Iris pigment epithelial cell (primary cell): ENCODE measurements around a stretch of chr14.

DNA sequence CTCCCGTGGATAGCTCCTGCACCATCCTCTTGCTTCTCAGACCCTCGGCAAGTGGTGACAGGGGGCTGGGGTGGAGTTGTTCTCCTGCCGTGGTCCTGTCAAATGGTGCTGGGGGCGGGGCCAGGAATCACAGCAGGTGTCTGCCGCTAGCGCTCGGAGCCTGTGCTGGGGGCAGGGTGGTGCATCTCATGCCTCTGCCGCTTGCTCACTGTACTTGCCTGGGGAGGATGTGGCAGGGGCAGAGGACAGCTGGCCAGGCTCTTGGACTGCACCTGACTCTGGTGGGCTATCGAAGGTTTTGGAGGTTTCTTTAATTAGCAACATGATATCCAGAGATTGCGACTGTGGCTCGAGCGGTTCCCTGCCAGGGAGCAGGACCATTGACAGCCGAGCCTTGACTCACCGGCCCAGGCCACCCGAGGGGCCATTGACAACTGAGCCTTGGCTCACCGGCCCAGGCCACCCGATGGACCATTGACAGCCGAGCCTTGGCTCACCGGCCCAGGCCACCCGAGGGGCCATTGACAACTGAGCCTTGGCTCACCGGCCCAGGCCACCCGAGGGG, 12.9 kb downstream of the PACS2 start:
- RRBS, result no CpG with 5 or more reads among the region's 22 CpGs

- RRBS, result no CpG with 5 or more reads among the region's 17 CpGs
Observed at GRCh38 chr14:105330434-105331021, 16.0 kb downstream of the PACS2 start.

GRCh38 chr14:105420665-105421604, 1.3 kb downstream of the MTA1 start:
- RRBS, result 3% methylated on average over 4 of the region's 33 CpGs

- RRBS, result 79% methylated on average over 6 of the region's 49 CpGs
Observed at GRCh38 chr14:105441921-105443335, 22.8 kb downstream of the MTA1 start.

DNA sequence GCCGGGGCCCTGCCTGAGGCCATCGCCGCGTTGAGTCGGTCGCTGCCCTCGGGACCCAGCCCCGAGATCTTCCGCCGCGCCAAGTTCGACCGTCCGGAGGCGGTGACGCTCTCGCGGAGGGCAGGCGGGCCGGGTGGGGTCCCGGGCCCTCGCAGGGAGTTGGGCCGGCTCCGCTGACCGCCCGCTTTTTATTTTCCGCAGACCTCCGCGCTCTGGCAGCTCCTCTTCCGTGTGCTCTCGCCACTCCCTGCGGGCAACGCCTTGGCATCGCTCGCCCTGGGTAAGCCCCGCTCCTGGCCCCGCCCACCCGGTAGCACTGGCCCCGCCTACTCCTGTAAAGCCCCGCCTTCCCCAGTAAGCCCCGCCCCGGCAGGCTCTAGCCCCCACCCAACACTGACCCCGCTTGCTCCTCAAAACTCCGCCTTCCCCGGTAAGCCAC, 394 bp downstream of the TEDC1 start:
- RRBS, result 2% methylated on average over 26 of the region's 45 CpGs

- RRBS, result no CpG with 5 or more reads among the region's 8 CpGs
Observed at GRCh38 chr14:105493344-105493670, 2.3 kb downstream of the TEDC1 start.

DNA sequence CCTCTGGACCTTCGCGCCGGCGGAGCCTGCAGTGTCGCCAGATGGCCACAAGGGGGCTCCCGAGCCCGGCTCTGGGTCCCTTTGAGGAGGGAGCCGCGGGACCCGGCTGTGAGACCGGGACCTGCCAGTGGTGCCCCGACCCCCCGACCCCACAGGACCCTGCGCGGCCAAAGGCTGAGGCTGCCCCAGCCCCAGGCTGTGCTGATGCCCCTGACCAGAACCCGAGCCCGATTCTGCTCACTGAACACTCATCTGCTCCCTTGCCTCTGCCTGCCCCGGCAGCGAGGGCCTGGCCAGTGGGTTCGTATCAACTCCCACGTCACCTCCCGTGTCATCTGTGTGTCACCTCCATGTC, 11.6 kb downstream of the TMEM121 start:
- RRBS, result 3% methylated on average over 5 of the region's 22 CpGs

- RRBS, result no CpG with 5 or more reads among the region's 8 CpGs
Observed at GRCh38 chr14:105700570-105701356, 174.4 kb downstream of the TMEM121 start.

- RRBS, result no CpG with 5 or more reads among the region's 25 CpGs
Observed at GRCh38 chr14:105747671-105748616, 221.6 kb downstream of the TMEM121 start.

DNA sequence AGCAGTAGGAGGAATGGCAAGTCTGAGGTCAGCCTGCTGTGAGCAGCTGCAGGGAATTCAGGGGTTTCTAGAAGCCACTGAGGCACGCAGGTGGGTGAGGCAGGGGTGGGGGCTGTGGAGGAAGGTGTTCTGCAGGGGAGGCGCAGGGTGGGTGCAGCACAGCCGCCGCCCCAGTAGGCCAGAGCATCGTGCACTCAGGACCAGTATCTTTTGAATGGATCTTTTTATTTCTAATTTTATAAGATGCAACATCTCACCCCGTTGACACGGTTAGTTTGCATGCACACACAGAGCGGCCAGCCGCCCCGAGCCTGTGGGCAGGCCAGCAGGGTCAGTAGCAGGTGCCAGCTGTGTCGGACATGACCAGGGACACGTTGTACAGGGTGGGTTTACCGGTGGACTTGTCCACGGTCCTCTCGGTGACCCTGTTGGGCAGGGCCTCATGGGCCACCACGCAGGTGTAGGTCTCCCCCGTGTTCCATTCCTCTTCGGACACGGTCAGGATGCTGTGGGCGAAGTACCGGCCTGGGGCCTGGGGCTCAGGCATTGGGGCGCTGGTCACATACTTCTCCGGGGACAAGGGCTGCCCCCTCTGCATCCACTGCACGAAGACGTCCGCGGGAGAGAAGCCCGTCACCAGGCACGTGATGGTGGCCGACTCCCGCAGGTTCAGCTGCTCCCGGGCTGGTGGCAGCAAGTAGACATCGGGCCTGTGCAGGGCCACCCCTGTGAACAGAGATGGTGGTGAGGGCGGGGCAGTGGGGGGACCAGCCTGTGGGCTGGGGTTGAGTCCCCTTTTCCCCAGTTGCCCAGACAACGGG, 327.8 kb downstream of the TMEM121 start:
- RRBS, result 88% methylated on average over 3 of the region's 35 CpGs

DNA sequence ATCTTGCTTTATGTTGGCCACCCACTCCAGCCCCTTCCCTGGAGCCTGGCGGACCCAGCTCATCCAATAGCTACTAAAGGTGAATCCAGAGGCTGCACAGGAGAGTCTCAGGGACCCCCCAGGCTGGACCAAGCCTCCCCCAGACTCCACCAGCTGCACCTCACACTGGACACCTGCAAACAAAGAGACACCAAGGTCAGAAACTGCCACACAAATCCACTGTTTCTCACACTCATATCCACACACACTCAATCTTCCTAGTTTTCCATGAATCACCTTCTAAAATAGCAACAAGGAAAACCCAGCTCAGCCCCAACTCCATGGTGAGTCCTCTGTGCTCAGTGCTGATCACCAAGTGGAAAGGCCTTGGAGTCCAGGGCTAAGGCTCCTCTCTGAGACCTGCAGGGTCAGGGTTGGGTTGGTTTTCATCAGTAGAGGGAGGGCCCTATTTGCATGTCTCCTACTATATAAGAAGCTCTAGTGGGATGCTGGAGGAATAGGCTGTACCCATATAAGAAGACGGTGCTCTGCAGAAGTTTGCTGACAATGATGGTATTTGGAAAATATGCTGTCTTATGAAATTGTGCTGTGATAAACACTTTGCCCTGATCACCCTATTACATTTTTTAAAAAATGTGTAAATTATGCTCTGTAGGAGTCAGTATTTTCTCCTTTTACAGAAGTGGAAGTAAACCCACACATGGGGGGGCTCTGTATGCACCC, 536.1 kb downstream of the TMEM121 start:
- RRBS, result no CpG with 5 or more reads among the region's 2 CpGs

DNA sequence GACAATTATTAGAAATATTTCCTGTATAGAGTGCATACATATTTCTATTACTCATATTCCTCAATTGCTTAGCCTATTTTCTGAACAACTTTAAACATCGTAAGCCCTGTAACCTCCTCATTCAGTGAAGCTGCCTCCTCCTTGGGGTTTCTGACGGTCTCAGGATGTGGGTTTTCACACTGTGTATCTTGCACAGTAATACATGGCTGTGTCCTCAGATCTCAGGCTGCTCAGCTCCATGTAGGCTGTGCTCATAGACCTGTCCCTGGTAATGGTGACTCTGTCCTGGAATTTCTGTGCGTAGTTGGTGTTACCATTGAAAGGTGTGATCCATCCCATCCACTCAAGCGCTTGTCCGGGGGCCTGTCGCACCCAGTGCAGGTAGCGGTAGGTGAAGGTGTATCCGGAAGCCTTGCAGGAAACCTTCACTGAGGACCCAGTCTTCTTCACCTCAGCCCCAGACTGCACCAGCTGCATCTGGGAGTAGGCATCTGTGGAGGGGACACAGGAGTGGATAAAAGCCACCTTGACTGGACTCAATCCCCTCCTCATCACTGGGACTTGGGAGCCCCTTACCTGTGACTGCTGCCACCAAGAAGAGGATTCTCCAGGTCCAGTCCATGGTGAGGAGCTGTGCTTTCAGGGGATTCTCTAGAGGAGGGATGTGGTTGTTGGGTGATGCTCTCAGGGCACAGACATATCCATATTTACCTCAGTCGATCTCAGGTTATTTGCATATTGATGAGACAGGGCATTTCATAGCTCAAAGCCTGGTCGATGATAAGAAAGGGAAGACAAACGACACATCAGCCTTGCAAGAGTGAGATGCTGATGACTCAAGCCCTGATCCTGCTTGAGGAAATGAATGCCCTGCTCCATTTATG, 980.7 kb downstream of the TMEM121 start:
- RRBS, result 94% methylated on average over 4 of the region's 11 CpGs

DNA sequence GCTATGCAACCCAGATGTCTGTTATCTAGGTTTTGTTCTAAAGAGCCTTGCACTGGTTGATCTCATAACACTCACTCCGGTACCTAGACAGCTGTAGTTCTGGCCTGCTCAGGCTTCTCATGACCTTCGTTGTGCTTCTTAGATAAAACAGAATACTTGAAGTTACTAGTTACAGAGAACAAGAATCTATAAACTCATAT, 983.5 kb downstream of the TMEM121 start:
- RRBS, result no CpG with 5 or more reads among the region's 2 CpGs

DNA sequence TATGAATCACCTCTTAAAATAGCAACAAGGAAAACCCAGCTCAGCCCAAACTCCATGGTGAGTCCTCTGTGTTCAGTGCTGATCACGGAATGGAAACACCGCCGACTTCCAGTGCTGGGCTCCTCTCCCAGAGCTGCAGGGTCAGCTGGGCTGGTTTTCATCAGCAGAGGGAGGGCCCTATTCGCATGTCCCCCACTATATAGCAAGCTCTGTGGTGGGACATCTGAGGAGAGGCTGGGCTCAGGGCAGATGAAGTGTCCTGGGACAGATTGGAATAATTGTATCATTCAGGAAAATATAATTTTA, 1117.1 kb downstream of the TMEM121 start:
- RRBS, result no CpG with 5 or more reads among the region's 4 CpGs

DNA sequence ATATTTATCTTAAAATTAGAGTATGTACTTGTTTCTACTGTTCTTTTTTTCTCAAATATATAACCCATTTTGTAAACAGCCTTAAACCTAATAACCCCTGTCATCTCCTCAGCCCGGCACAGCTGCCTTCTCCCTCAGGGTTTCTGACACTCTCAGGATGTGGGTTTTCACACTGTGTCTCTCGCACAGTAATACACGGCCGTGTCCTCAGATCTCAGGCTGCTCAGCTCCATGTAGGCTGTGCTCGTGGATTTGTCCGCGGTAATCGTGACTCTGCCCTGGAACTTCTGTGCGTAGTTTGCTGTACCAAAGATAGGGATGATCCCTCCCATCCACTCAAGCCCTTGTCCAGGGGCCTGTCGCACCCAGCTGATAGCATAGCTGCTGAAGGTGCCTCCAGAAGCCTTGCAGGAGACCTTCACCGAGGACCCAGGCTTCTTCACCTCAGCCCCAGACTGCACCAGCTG, 1188.2 kb downstream of the TMEM121 start:
- RRBS, result no CpG with 5 or more reads among the region's 11 CpGs

DNA sequence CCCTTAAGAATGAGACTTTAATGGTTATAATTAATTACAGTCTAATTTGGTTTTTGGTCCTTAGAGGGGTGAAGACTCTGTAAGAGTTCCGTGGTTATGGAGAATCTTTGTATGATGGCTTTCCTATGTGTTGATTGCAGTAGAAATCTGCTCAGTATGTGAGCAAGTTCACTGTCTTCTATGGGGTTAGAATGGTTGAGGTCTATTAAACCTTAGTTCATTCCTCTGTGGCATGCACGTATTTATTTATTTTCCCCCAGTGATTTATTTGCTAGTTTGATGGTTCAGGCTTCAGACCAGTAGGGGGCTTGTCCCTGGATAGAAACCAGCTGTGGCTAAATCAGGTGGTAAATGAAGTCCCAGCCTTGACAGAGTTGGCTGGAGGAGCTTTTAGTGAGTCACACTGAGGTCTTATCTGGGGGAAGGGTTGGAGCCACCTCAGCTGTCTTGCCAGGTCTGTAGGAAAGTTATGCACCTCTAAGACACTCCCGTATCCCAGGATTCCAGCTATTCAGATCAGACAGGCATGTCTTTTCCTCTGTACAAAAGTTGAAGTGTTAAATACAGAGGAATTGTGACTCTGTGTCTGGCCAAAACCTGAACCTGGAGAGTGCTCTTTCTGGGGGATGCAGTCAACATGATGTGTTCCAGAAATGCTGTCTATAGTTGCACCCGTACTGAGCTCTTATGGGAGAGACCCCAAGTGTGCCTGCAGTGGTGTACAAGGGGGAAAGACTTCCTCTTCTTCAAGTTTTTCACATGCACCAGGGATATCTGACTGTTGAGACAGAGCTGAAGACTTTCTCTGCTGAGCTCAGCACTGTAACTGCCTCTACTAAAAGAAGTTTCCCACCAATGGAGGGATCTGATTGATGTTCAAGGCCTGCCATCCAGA, 1322.1 kb downstream of the TMEM121 start:
- RRBS, result no CpG with 5 or more reads among the region's 4 CpGs